T47D (cell line): Measurements from ENCODE around the gene CHRNA9.

DNA sequence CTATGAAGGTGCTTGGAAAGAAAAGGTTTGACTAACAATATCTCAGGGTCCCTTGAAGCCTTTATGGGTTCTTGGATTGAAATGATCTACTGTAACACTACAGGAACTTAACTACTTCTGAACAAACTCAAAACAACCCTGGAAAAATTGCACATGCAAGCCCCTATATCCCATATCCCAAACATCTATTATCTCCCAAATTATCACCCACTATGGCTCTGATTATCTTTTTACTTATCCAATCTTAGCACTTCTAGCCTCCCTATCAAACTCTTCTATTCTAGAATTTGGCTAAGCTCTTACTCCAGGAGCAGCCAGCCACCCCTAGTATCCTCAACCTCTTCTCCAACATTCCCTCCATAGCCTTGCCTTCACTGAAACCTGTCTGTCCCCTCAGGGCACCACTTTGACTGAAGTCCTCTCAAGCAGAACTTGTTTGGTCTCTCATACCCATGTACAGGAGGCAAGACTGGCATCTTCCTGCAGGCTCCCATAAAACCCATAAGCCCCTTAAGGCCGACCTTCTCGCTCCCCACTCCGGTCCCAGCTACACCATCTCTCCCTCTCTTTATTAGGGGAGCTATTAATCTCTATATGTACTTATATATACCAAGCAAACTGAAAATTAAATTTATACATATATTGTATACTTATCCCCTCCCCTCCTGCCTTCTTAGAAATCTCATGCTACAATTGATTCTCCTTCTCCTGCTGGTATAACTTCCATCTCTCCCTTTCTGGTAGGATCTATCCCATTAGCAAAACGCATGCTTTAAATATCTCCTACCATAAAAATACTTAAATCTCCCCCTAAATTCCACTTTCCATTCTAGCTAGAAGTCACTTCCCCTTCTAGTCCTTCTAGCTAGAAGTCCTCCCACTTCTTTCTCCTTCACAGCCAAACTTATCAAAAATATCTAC is 51.7 kb downstream of the RFC1 start:
- RRBS, result no CpG with 5 or more reads among the region's 4 CpGs

DNA sequence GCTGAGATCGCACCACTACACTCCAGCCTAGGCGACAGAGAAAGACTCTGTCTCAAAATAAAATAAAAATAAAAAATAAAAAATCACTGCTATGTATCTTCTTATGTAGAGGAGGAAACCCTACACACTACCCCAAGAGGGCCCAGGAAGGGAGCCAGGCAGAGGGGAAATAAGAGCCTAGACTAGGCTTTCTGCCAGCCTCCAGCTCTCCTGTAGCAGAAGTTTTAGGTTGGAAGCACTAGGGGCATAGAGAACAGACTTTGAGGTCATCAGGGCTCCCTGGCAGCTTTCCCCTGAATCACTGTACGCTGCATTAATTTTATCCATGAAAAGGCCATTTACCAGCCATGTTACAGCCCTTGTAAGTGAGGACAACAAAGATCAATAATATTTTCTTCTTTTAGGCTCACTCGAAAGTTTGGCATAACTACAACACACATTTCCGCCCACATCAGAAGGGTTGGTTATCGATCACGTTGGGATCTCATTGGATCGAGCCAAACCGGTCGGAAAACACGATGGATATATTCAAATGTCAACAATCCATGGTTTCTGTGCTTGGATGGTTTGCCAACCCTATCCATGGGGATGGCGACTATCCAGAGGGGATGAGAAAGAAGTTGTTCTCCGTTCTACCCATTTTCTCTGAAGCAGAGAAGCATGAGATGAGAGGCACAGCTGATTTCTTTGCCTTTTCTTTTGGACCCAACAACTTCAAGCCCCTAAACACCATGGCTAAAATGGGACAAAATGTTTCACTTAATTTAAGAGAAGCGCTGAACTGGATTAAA is 24.7 kb downstream of the RPL9 start:
- RRBS, result no CpG with 5 or more reads among the region's 14 CpGs

- RRBS, result no CpG with 5 or more reads among the region's 2 CpGs
Observed at GRCh38 chr4:39649811-39650380, 11.2 kb upstream of the SMIM14 start.

- RRBS, result 2% methylated on average over 38 of the region's 116 CpGs
Observed at GRCh38 chr4:39976787-39977795, 620 bp downstream of the PDS5A start.

DNA sequence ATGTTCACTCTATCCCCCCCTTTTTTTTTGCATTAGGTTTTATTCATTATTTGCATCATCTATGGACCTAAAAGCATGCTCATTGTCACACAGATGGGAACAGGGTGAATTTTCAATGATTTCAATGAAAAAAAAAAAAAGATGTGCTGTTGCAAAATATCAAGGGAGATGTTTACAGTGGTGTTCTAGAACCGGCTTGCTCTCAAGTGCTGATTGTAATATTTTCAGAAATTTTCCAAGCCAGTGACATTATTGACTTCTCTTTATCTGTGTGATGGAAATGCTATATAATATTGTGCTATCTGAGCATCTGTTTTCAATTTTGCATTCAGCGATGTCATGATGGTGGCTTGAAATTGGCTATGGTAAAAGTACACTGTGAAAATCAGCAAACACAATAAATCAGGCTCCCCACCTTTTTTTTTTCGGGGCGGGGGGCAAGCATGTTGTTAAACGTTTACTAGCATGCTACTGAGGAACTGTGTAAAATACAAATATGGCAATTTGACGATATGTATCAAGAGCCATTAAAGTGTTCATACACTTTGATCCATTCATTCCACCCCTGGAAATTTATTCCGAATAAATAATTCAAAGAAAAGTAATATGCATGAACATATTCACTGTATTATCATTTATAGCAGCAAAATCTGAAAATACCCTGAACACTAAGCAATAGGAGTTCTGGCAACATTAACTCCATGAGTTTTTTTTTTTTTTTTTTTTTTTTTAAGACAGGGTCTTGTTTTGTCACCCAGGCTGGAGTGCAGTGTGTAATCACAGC is 4.6 kb downstream of the RHOH start:
- RRBS, result no CpG with 5 or more reads among the region's 7 CpGs

GRCh38 chr4:40217956-40218585 is 21.2 kb downstream of the RHOH start:
- RRBS, result no CpG with 5 or more reads among the region's 10 CpGs

GRCh38 chr4:40219468-40219738 is 22.6 kb downstream of the RHOH start:
- RRBS, result no CpG with 5 or more reads among the region's 1 CpG

DNA sequence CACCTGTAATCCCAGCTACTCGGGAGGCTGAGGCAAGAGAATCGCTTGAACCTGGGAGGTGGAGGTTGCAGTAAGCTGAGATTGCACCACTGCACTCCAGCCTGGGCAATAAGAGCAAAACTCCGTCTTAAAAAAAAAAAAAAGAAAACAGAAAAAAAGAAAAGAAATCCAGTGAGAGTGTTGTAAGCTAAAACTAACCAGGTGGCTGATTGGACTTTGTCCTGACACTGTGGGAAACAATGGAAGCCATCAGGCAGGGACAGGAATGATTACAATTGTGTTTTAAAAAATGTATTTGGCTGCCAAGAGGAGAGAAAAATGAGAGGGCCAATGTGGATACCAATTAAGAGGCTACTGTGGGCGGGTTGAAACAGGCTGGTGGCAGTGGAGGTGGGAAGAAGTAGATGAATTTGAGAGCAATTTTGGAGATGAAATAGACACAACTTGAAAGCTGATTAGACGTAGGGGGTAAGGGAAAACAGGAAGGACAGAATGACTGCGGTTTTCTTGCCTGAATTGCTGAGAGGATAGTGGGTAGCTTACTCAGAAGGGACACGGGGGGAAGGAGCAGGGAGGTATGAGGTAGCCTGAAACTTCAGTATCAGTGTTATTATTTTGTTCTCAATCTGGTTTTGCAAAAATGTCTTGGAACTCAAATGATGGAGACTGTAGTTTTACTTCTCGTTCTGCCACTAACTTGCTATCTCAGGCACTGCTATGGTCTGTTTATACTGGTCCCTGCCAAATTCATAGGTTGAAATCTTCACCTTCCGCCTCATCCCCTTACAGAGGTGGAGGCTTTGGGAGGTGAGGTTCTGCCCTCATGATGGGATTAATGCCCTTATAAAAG is 45.6 kb upstream of the CHRNA9 start:
- RRBS, result no CpG with 5 or more reads among the region's 9 CpGs

GRCh38 chr4:40335074-40335947 is at the start of gene CHRNA9:
CHRNA9 (plus strand) TSS chr4:40335333.
- RRBS, result no CpG with 5 or more reads among the region's 11 CpGs

- RRBS, result no CpG with 5 or more reads among the region's 6 CpGs
Observed at GRCh38 chr4:40395652-40396302, 60.6 kb downstream of the CHRNA9 start.

GRCh38 chr4:40495888-40496586 is 133.6 kb downstream of the RBM47 start:
- RRBS, result no CpG with 5 or more reads among the region's 4 CpGs

DNA sequence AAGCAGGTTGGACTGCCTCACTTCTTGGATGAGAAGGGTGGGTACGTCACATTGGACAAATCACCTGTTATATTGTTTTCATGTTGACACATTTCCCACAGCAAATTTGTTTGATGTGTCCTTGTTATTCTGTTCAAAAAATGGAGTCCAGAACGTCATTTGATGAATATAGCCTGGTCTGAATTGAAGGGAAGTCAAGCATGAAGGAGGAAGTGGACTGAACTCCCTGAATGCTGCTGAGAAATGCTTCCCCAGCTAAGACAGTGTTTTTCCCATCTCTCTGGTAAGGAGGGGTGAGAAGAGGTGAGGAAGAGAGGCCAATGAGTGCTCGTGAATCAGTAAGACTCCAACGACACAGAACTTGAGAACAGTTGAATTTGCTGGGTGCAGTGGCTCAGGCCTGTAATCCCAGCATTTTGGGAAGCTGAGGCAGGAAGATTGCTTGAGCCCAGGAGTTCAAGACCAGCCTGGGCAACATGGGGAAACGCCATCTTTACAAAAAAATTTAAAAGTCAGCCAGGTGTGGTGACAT is 127.4 kb downstream of the RBM47 start:
- RRBS, result no CpG with 5 or more reads among the region's 5 CpGs

GRCh38 chr4:40953656-40954576 is 204.2 kb downstream of the NSUN7 start:
- RRBS, result 87% methylated on average over 3 of the region's 13 CpGs

- RRBS, result no CpG with 5 or more reads among the region's 4 CpGs
Observed at GRCh38 chr4:40963260-40963490, 213.4 kb downstream of the NSUN7 start.

DNA sequence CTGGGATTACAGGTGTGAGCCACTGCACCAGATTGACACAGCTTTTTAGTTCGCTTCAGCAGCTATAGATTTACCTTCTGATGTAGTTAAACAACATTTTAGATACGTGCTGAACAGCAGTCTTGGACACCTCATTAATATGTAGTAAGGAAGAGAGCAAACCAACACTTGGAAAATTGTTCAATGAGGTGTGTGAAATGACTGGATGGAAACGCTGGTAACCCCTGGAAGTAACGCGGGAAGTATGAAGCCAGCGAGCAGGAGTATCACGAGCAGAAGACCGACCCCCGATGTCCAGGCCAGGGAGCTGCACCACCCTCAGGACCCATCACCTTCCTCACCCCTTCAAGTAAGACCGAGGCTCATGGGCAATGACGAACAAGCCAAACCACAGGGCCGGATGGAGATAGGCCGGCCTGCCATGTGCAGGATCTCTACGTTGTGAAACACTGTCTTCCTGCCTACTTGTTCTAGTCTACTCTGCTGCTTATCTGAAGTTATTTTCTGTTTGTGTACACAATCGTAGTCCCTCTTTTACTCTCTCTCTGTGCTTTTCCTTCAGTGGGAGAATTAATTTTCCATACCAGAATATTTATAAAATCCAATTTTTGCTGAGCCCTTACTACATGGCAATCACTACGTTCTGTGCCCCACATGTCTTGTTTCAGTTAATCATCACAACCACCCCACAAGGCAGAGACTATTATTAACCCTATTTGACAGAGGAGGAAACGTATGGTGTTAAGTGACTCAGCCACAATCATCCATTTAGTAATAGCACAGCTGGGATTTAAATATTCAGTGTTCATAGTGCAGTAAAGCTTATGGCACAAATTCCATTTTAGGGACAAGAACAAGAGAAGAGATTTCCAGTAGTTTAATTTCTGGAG is 221.7 kb downstream of the APBB2 start:
- RRBS, result no CpG with 5 or more reads among the region's 17 CpGs

- RRBS, result no CpG with 5 or more reads among the region's 4 CpGs
Observed at GRCh38 chr4:40996969-40997614, 217.2 kb downstream of the APBB2 start.

DNA sequence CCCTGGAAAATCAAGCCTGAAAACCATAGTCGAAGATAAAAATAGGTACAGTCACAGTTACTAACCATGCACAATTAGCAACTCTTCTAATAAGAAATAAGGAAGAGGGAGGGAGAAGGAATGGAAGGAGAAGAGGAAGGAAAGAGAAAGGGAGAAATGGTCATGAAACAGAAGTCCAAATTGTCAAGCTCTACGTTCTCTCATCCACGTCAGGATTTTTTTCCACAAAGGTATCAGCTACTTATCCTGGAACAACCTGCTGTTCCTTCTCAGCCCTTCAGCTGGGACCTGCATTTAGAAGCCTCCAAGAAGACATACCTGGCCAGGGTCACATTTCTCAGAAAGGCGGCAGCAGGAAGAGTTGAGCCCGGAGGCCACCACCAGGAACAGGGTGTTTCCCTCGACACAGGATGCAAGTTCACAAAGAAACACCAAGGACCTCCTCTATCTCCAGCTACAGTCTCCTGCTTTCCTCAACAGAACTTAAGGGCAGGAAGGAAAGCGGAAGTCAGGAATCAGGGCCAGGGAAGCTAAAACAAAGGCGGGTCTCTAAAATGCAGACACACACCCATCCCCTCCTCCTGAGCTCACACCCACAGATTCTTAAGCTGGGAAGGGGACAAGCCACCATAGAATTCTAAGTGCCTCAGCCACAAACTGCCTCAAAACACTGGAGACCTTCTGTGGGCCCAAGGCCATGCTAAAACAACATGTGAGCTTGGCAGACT is 163.6 kb downstream of the APBB2 start:
- RRBS, result no CpG with 5 or more reads among the region's 8 CpGs

DNA sequence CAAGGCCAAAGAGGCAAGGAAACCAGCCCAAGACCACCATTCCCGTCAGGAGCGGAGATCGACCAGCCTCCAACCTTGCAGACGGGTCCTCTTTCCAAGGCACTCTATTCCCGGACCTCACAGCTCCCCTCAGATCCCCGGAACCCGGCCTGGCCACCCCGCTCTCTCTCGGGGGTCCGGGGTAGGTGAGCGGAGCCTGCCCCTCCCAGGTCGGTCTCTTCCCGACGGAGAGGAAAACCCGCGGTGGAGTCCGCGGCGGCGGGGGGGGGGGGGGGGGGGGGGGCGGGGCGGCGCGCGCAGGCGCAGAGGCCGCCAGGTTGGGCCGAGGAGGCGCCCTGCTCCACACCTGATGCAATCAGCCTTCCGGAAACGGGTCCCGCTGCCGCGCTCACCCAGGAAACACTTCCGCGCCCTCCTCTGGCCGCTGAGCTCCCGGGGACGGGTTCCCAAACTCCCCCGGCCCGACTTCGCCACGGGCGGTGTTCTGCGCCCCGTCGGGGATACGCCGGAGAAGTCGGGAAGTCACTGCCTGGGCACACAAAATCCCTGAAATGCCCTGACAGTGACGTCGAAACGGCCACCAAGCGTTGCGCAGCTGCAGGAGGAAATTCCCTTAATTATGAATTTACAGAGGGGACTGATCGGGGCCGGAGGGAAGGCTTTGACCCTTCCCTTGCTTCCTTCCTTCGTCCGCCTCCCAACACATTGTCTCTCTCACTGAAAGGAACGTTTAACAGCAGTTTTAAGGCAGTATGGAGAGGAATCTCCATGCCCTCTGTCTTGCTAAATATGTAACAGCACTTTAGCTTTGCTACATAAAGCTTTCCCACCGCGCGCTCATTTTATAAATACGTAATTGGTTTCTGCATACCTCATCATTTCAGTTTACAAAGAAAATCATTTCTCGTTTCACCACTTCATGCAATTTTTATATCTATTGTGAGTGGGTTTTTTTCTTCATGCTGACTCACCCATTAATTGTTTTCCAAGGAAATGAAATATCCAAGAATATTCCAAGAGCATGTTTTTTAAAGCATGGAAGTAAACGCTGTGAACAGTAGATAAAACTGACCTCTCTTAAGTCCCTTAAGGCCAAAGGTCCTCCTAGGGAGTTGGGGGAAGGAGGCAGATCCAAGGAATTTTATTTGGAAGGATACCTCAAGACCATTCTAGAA is 2.2 kb upstream of the APBB2 start:
- RRBS, result 1% methylated on average over 19 of the region's 66 CpGs

DNA sequence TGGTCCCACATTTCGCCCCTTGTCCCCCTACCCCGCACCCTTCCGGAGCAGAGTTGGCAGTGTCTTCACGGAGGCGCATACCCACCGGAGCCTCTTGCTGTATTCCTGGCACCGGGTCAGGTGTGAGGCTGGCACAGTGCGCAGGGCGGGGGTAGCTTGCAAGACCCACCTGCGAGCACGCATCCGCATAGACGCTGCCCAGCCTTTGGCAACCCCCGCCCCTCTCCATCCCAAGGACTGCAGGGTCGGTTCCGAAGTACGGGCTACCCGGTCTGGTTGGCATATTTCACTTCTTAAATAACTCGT is 104.6 kb downstream of the UCHL1 start:
- RRBS, result 3% methylated on average over 4 of the region's 19 CpGs

DNA sequence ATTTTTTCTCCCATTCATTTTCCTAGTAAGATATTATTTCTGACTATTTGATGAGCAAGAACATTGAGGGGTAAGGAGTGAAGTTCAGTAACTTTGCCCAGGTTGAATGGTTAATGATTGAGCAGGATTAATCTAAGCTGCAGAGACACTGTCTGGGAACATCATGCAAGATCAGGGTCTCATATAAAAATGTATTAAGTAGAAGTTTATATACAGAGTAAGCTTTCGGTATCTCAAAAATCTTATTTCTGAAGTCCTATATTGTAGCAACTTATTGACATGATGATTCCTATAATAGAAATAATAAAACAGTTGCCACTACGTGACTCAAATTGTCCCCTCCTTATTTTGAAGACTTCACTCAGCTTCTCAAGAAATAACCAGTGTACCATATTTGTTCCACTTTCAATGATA is 102.3 kb upstream of the LIMCH1 start:
- RRBS, result no CpG with 5 or more reads among the region's 2 CpGs